ENCODE results near the genes MED27, TTF1 and AK8.

- PRO-cap, 6 experiments, result no peak in any of the 6 experiments
- RAMPAGE, long total RNA, 2 experiments, result no peak in any of the 2 experiments
- RRBS, result no CpG with 5 or more reads among the region's 9 CpGs
Measured at GRCh38 chr9:131664873-131665684, 74.8 kb downstream of the RAPGEF1 start.

DNA sequence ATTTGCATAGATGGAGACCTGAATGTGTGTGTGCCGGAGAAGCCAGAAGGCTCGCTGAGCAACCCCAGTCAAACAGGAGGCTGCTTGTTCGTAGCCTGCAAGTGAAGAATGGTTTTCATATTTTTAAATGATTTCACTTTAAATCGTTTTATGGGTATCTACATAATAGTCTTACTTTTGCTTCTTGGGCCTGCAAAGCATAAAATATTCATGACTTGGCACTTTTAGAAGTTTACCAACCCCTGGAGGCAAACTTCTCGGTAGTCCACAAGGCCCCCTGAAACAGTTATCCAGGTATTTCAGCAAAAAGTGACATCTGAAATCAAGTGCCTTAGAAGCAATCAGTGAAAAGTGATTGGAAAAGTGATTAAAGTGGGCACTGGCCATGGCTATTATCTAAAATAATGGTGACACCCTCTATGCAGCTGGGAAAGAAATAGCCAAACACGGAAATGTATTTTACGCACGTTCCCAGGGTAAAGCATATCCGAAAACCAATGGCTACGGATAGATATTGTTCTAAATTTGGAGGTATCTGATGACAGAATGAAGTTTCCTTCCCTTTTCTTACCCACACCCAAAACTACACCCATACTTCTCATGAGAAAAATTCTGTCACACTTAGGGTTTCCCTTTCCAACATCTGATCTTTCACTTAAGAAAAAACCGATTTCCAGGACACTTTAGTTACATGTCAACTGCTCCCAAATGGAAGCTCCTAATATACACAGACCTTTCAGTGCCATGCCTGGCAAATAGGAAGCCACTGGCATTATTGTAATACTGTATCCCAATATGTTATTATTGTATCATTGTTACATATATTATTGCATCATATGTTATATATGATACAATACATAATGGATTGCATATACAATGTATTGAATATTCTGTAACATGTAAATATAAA lies 38.9 kb downstream of the RAPGEF1 start:
- PRO-cap, 6 experiments, result peak in 2 of 6 experiments; most common plus-strand start position 615 of the sequence (in 1); most common minus-strand start position 406 of the sequence (in 2)
- RAMPAGE, long total RNA, 2 experiments, result no peak in any of the 2 experiments
- RRBS, result no CpG with 5 or more reads among the region's 11 CpGs

GRCh38 chr9:131715748-131716453 lies 24.0 kb downstream of the RAPGEF1 start:
- PRO-cap, 6 experiments, result peak in 2 of 6 experiments; most common plus-strand start chr9:131716140 (in 2); most common minus-strand start chr9:131716036 (in 1)
- RAMPAGE, long total RNA, 2 experiments, result no peak in any of the 2 experiments
- RRBS, result no CpG with 5 or more reads among the region's 9 CpGs

- PRO-cap, 6 experiments, result no peak in any of the 6 experiments
- RAMPAGE, long total RNA, 2 experiments, result no peak in any of the 2 experiments
- RRBS, result no CpG with 5 or more reads among the region's 3 CpGs
Measured at GRCh38 chr9:131719229-131719596, 20.7 kb downstream of the RAPGEF1 start.

DNA sequence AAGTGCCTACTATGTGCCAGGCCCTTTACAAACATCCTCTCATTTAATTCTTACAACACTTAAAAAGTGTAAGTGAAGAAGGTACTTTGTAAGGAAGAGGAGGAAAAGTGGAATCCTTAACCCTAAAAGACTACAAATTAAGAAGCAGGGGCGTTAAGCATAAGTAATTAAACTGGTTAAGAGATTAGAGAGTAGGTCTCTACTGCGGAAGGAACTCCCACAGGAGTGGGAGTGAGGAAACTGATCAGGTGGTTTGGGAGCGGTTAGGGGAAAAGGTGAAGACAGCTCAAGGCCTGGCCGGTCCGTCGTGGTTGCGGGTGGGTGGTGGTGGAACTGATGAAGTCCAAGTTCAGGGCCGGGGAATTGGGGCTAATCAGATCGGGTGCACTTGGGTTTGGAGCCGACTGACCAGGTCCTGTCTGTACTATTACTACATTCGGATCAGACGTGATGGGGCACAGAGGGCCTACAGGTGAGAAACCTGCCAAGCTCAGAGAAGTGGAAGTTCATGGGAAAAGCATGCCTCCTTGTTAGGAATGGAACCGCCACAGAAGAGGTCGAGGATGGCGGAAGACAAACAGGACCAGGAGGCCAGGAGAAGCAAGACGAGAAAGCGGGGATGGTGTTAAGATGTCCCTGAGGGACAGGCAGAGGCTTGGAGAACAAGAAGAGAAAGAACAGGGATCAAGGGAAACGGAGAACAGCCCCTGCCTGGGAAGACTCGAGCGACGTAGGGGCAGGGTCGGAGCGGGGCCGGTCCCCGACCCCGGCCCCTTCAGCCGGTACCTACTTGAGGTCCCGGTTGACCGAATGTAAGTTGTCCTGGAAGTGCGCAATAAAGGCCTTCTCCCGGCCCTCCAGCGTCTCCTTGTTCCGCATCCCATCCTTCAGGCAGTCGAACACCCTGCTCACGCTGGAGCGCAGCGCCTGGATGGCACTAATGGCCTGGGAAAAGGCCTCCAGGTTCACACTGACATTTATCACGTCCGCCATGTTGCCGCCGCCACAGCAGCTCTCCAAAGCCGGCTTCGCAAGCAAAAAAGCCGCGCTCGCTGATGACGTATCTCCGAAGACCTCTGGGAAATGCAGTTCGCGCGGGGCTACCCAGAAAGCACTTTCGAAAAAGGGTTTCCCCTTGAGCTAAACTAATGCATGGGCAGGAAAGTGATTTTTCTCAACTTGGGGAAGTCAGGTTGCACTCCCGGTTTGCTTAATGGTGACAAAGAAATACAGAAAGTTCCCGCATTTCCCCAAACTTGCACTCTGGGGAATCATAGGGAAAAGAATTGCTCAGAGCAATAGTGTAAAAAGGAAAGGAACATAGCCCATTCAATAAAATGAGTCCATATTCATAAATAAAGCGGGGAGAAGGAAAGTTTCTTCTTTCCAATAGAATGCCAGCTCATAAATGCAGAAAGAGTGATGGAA lies at the start of gene MED27:
Gene MED27 (minus strand): TSS at position 1,016 of the 1,428 bp plus-strand sequence.
- PRO-cap, 6 experiments, result peak in 6 of 6 experiments; most common minus-strand start position 1,016 of the sequence (in 6)
- RAMPAGE, long total RNA, 2 experiments, result no peak in any of the 2 experiments
- RRBS, result 4% methylated on average over 5 of the region's 55 CpGs

- PRO-cap, 6 experiments, result peak in 1 of 6 experiments; most common minus-strand start chr9:132245220 (in 1)
- RAMPAGE, long total RNA, 2 experiments, result no peak in any of the 2 experiments
- RRBS, result 12% methylated on average over 2 of the region's 8 CpGs
Measured at GRCh38 chr9:132245140-132245505, 83.3 kb downstream of the NTNG2 start.

- PRO-cap, 6 experiments, result no peak in any of the 6 experiments
- RAMPAGE, long total RNA, 2 experiments, result no peak in any of the 2 experiments
- RRBS, result no CpG with 5 or more reads among the region's 14 CpGs
Measured at GRCh38 chr9:132316686-132318059, 37.6 kb downstream of the SETX start.

DNA sequence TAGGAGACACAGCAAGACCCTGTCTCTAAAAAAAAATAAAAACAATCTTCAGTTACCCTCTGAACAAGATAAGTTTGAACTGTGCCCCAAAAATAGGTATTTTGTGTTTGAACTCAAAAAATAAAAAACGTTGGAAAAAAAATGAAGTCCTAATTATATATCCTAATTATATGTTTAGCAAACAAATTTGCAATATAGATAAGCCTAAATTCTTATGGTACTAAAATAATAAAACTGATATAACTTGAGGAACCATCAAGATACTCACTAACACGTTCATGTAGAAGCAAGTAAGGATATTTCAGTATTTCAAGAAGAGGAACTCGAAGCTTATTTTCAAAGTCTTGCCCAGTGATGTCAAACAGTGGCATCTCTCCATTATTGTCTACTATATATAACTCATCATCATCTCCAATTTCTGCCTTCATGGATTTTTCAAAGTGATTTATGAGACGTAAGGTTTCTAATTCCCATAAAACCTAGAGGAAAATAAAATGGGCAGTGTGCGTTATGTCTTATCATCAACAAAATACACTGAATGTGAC lies 8.7 kb downstream of the SETX start:
- PRO-cap, 6 experiments, result no peak in any of the 6 experiments
- RAMPAGE, long total RNA, 2 experiments, result no peak in any of the 2 experiments
- RRBS, result no CpG with 5 or more reads among the region's 5 CpGs

GRCh38 chr9:132349049-132349620 lies 5.7 kb downstream of the SETX start:
- PRO-cap, 6 experiments, result no peak in any of the 6 experiments
- RAMPAGE, long total RNA, 2 experiments, result no peak in any of the 2 experiments
- RRBS, result no CpG with 5 or more reads among the region's 8 CpGs

DNA sequence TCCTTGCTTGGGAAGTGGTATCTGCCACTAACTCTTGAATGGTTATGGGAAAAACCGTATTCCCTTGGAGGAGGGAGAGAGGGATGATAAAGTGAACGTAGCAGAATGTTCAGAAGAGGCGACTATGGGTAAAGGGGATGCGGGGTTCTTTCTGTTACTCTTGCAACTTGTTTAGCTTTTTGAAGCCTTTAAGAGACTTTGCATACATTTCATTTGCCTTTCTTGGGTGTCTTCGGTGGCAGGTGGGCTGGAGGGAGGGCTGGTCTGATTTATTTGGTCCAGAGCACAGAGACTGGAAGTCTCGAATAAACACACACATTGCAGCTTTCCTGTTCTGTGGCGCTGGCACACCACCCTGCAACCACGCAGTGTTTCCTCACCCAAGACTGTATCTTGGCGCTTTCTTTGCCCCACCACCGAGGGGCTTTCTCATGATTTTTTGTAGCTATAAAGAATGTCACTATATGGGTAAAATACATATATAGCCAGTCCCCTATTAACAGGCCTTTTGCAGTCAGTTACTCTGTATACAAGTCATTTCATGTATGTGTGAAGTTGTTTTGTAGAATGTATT lies 23.1 kb downstream of the TTF1 start:
- PRO-cap, 6 experiments, result no peak in any of the 6 experiments
- RAMPAGE, long total RNA, 2 experiments, result no peak in any of the 2 experiments
- RRBS, result no CpG with 5 or more reads among the region's 10 CpGs

DNA sequence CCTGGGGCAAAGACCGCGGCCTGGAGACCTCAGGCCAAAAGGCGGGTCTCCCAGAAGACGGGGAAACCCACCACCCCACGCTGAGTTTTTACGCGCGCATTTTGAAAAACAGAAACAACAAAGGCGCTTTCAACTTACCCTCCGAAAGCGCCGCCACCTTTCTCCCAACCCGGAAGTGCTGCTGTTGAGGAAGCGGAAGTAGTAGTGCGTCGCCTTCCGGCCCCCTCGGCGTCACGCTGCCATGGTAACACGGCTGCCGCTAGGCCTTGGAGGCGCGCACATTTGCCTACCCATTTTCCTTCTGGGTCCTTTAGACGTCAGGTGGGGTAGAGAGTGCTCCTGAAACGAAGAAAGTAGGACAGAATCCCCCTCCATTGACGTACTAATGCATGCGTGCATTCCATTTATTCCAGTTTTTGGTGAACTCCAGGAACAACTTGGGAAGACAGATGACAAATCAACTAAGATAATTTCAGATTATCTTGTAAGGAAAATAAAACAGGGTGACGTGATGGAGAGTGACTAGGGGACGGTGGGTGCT lies at the start of gene TTF1:
Gene TTF1 (minus strand): TSS at position 189 of the 541 bp plus-strand sequence.
- PRO-cap, 6 experiments, result peak in 6 of 6 experiments; most common plus-strand start position 225 of the sequence (in 1); most common minus-strand start position 177 of the sequence (in 6)
- RAMPAGE, long total RNA, 2 experiments, result start-site peak on the minus strand in 2 of 2 experiments, centred at positions 173 to 176 of the sequence, 68 to 169 reads per replicate
- RRBS, result under 1% methylated on average over 2 of the region's 30 CpGs

GRCh38 chr9:132486972-132487384 lies 77.0 kb downstream of the CFAP77 start:
- PRO-cap, 6 experiments, result no peak in any of the 6 experiments
- RAMPAGE, long total RNA, 2 experiments, result no peak in any of the 2 experiments
- RRBS, result 36% methylated on average over 3 of the region's 17 CpGs

DNA sequence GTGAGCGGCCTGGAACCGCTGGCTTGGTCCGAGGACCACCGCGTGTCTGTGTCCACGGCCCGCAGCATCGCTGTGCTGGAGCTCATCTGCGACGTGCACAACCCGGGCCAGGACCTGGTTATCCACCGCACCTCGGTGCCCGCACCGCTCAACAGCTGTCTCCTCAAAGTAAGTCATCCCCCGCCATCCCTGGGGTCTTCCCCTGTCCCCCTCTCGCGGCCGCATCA lies 437 bp downstream of the GTF3C4 start:
- PRO-cap, 6 experiments, result no peak in any of the 6 experiments
- RAMPAGE, long total RNA, 2 experiments, result no peak in any of the 2 experiments
- RRBS, result no CpG with 5 or more reads among the region's 19 CpGs

GRCh38 chr9:132671015-132671903 lies 995 bp downstream of the GTF3C4 start:
- PRO-cap, 6 experiments, result no peak in any of the 6 experiments
- RAMPAGE, long total RNA, 2 experiments, result no peak in any of the 2 experiments
- RRBS, result 4% methylated on average over 3 of the region's 29 CpGs

DNA sequence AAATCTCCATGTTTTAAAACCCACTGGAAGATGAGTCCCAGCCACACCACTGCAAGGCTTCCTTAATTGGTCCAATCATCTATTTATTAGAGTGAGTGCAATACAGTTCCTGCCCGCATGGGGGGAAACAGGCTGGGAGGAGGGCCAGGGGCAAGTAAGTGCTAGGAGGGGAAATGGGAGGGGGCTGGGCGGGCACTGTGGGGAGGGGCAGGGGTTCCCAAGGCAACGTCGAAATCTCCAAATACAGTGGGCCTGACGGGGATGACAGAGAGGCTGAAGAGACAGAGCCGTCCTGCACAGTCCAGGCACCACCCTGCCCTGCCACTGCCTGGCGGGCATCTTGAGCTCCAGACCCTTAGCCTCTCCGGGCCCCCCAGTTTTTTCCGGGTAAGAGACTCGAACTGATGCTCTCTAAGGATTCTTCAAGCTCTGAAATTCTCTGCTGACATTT lies 98.7 kb downstream of the GTF3C4 start:
- PRO-cap, 6 experiments, result peak in 6 of 6 experiments; most common plus-strand start position 246 of the sequence (in 5)
- RAMPAGE, long total RNA, 2 experiments, result no peak in any of the 2 experiments
- RRBS, result 0% methylated on average over 2 of the region's 10 CpGs

GRCh38 chr9:132871093-132871910 lies 6.8 kb downstream of the AK8 start:
- PRO-cap, 6 experiments, result no peak in any of the 6 experiments
- RAMPAGE, long total RNA, 2 experiments, result no peak in any of the 2 experiments
- RRBS, result no CpG with 5 or more reads among the region's 16 CpGs

- PRO-cap, 6 experiments, result peak in 6 of 6 experiments; most common plus-strand start chr9:132878348 (in 3); most common minus-strand start chr9:132878284 (in 6)
- RAMPAGE, long total RNA, 2 experiments, result start-site peak on the plus strand in 1 of 2 experiments, at chr9:132878330-132878348 at its widest, 61 reads per replicate
- RRBS, result 1% methylated on average over 37 of the region's 72 CpGs
Measured at GRCh38 chr9:132877981-132878525, at the start of gene AK8. Gene AK8 (minus strand): TSS chr9:132878284.

- PRO-cap, 6 experiments, result no peak in any of the 6 experiments
- RAMPAGE, long total RNA, 2 experiments, result no peak in any of the 2 experiments
- RRBS, result no CpG with 5 or more reads among the region's 12 CpGs
Measured at GRCh38 chr9:132970576-132971288, 7.8 kb upstream of the GFI1B start.

- PRO-cap, 6 experiments, result no peak in any of the 6 experiments
- RAMPAGE, long total RNA, 2 experiments, result no peak in any of the 2 experiments
- RRBS, result 30% methylated on average over 3 of the region's 9 CpGs
Measured at GRCh38 chr9:133004024-133004343, 25.5 kb downstream of the GFI1B start.

- PRO-cap, 6 experiments, result peak in 5 of 6 experiments; most common plus-strand start chr9:133055166 (in 5); most common minus-strand start chr9:133054960 (in 3)
- RAMPAGE, long total RNA, 2 experiments, result start-site peak on the plus strand in 1 of 2 experiments, at chr9:133054703-133054718 at its widest, 10 reads per replicate
- RRBS, result 7% methylated on average over 2 of the region's 31 CpGs
Measured at GRCh38 chr9:133054586-133055512, 6.9 kb upstream of the CEL start.

All from heart left ventricle (tissue), 7 donors.